H9 (cell line): ENCODE measurements around a stretch of chr10.

DNA sequence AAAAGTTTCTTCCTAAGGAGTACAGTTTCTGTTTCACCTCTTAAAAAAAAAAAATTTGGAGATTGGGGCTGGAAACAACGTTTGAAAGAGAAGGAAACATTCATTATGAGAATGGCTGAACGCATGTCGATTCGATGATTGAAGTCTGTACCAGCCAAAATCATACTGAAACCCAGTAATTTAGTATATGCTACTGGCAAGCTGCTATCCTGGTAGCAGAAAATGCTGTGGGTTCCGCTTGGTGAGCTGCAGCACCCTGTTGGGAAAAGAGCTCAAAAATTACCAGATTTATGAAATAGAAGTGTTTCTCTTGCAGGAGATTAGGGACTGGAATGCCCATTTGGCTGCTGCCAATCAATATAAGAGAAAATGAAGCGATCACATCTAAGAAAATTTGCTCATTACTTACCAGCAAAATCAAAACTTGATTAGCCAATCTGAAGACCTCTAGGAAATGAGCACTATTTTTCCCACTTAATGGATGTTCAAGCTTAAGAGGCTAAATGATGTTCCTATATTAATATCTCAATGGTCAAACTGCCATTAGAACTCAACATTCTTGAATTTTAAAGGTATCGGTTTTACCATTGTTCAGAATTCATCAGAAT, 1.1 kb upstream of the ITGB1 start:
- PRO-cap = bidirectional peak, plus-strand start at position 215 of the sequence, minus-strand start at position 140 of the sequence; unidirectional peak, minus-strand start at position 334 of the sequence

- PRO-cap = no peak
Observed at GRCh38 chr10:32970892-32971382, 12.9 kb upstream of the ITGB1 start.

- PRO-cap = bidirectional peak, plus-strand start at chr10:32980694, minus-strand start at chr10:32980643
Observed at GRCh38 chr10:32980350-32981535, 22.7 kb upstream of the ITGB1 start.

- PRO-cap = no peak
Observed at GRCh38 chr10:32982304-32982921, 24.4 kb upstream of the ITGB1 start.

DNA sequence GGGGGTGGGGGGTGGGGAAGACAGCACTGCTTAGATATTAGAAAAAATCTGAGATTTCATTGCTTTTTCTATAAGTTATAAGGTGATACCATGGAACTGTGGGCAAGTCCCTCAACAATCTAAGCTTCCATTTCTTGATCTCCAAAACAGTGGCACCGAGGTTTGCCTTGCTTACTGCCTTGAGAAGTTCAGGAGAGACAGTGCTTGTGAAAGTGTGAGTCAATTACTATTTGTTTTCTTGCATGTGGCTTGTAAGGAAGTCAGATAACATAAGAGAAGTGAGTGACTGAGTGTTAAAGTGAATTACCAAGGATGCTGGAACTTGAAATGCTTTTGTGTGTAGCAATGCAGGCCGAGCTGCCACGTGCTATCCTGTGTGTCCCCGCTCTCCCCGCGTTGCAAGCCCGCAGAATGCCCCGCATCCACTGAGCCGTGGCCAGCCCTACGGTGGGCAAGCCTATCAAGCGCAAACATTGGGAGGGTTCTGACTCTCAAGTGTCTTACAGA, 157.6 kb upstream of the ITGB1 start:
- PRO-cap = no peak

GRCh38 chr10:33136877-33137171, 178.8 kb upstream of the ITGB1 start:
- PRO-cap = no peak

- PRO-cap = no peak
Observed at GRCh38 chr10:33142103-33142404, 184.0 kb upstream of the ITGB1 start.

GRCh38 chr10:33337301-33337623, 2.8 kb upstream of the NRP1 start:
- PRO-cap = no peak

DNA sequence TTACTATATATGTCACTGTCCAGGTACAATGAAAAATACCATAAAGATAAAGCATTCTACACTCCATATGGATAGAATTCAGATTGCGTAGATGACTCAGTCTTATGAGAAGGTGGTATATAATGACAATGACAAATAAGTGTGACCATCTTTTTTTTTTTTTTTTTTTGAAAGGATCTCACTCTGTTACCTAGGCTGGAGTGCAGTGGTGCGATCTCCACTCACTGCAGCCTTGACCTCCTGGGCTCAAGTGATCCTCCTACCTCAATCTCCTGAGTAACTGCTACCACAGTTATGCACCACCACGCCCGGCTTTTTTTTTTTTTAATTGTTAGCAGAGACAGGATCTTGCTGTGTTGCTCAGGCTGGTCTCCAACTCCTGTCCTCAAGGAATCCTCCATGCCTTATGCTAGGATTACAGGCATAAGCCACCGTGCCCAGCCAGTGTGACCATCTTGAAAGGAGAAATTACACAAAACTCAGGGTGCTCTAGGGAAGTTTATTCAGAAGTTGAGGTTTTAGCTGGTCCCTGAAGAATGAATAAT, 43.2 kb upstream of the NRP1 start:
- PRO-cap = no peak

DNA sequence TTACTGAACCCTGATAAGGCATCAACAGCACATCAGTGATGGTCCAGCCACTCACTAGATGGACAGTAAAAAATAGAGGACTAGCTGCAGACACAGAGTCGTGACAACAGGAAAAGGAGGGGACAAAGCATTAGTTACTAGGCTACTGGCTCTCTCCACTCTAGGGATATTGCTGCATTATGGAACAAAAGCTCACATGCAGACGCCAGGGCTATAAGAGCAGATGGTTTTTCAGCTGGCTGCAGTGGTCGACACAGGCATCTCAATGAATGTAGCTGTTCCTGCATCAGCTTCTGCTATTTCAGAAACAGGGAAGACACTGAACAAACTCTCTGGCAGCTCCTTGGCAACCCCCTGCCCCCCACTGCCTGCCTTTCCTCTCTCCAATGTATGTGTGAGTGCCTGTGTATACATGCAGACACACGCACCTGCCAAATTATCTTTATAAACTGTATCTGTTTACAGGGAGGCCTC, 614.5 kb downstream of the PARD3 start:
- PRO-cap = no peak

DNA sequence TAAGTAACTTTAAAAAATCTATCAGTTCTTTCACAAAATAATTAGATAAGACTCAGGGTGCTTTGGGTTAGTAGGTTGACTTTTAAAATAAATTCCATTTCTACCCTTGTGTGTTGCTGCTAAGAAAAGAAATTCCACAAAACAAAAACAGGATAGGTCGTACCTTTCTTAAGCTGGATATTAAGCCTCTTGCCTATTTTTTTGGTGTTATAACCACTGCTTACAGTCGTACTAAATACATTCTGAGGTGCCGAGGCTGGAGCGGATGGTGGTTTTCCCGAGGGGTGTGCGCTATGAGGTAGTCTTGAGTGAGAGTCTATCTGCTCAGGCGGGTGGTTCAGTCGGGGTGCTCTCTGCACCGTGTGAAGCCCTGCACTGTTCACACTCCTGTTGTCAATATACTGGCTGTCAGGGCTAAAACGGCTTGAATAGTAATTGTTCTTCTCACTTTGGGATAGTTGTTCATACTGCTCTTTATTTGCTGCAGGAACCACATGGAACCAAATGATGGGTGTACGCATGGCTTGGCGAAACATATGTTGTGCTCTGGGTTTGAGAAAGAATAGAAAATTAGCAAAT, 432.6 kb downstream of the PARD3 start:
- PRO-cap = no peak

- PRO-cap = no peak
Observed at GRCh38 chr10:34526725-34527208, 288.3 kb downstream of the PARD3 start.

DNA sequence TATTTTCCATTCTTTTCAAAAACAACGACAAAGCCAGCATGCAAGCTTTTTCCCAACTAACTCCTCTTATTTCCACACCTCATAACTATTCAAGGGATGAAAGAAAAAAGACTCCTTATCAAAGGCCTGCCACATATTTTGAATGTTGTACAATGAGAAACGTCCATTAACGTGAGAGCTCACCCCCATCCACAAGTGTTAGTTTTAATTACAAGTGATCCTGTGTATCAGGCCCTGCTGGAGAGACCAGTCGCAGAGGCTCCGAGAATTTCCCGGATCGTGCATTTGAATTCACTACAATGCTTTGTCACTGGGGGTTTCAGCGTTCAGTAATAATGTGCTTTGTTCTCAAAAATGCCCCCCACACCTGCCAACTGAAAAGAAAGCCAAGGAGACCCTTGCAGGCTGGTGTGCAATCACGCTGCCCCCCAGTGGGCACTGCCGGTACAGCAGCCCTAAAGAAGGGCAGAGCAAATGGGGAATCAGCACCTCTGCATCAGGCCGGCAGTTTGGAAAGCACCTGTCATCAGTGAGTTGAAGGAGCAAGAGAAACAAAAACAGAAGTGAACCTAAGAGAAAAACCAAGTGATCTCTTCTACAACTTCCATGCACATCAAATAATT, 177.7 kb downstream of the PARD3 start:
- PRO-cap = no peak

- PRO-cap = no peak
Observed at GRCh38 chr10:34810992-34811782, 3.9 kb downstream of the PARD3 start.

GRCh38 chr10:34813014-34813462, 2.1 kb downstream of the PARD3 start:
- PRO-cap = no peak

GRCh38 chr10:34941697-34942322, 126.7 kb upstream of the PARD3 start:
- PRO-cap = no peak

DNA sequence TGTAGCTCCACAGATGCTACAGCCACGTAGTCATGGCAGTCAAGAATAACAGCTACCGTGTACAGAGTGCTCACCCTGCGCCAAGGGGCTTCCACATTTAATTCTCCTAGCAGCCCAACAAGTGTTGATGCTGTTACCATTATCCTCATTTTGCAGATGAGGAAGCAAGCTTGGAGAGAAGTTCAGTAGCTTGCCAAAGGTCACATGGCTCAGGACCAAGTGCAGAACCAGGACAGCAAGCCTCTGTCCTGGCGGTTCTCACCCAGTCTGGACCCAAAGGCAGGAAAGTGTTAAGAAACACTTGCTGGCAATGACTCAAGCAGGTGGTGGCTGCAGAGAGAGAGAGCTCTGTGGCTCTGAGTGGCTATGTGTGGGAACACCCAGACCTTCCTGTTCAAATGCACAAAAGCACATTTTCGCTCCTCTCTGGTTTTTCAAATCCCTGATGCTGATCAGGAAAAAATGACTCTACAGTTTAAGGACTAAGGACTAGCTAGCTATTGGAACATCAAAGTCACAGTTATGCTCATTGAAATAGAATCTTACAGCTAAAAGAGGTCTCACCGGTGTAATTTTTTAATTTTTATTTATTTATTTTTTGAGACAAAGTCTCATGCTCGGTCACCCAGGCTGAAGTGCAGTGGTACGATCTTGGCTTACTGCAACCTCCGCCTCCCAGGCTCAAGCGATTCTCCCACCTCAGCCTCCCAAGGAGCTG, 89.9 kb downstream of the CREM start:
- PRO-cap = no peak

- PRO-cap = no peak
Observed at GRCh38 chr10:35217443-35217777, 90.8 kb downstream of the CREM start.

DNA sequence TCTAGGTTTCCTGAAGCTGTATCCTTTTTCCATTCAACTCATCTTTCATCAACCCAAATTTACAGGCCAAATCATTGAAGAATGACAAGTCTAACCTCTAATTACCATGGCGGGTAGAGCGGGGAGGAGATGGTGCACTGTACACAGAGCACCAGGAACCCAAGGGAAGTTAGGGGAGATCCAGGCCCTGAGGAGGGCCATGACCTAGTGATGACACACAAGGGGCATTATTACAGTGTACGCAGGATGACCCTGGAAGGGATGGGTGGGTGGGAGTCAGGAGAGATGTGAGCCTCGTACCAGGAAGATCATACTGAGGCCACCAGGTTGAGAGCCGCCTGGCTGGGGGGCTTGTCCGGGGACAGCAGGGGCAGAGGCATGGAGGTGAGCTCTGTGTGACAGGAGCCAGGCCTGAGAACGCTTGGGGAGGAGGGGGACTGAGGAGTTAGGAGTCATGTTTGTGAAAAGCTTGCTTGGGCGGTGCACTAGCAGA, 89.5 kb upstream of the CCNY start:
- PRO-cap = no peak

- PRO-cap = no peak
Observed at GRCh38 chr10:35331793-35332433, 4.4 kb upstream of the CCNY start.